Placental epithelial cell (primary cell): Measurements from ENCODE around the gene ZNF106.

- CAGE, long polyA plus RNA = no peak
These were observed 2.2 kb upstream of the DLL4 start for GRCh38 chr15:40926853-40927328.

- CAGE, long polyA plus RNA = no peak
These were observed 7.7 kb downstream of the CHAC1 start for GRCh38 chr15:40960891-40961521.

- CAGE, long polyA plus RNA = no peak
These were observed 28.6 kb downstream of the INO80 start for GRCh38 chr15:41087312-41088077.

GRCh38 chr15:41417888-41418360 lies 1.0 kb downstream of the RTF1 start:
- CAGE, long polyA plus RNA = no peak

- CAGE, long polyA plus RNA = no peak
These were observed 1.1 kb downstream of the LTK start for GRCh38 chr15:41512470-41512928.

DNA sequence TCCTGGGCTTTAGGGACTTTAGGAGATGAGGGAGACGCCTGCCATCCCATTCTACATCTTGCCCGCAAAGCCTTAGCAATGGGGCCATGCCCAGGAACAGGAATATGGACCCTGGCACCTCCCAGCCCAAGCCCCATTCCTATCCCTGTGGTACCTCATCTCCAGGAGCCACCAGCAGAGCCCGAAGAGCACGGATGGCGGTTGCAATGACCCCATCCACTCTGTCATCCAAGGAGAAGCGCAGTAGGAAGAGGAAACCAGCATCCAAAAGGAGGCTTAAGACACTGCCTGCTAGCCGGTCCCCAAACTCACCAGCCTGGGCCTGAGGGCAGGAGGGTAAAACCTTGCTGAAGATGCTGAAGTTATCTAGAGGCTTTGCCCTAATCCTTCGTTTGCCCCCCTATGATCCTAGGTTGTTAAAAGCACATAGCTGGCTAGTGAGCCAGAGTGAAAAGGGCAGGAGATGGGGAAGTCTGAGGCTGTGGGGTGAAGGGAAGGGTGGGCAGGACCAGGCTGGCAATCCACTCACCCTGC lies 14.1 kb upstream of the LTK start:
- CAGE, long polyA plus RNA = no peak

- CAGE, long polyA plus RNA = no peak
These were observed 8.8 kb downstream of the TYRO3 start for GRCh38 chr15:41567746-41568261.

GRCh38 chr15:41806309-41807053 lies 21.4 kb upstream of the JMJD7 start:
- CAGE, long polyA plus RNA = no peak

GRCh38 chr15:41831001-41831669 lies 3.2 kb downstream of the JMJD7 start:
- CAGE, long polyA plus RNA = no peak

DNA sequence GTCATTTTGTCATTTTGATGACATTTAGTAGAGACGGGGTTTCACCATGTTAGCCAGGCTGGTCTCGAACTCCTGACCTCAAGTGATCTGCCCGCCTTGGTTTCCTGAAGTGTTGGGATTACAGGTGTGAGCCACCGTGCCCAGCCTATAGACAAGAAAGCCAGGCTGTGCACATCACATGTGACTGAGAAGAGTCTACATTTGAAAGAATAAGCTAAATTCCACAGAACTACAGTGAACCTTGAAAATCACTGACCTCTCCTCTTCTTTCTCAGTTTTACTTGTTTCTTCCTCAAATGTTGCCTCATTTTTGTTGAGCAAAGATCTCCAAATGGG lies 21.3 kb upstream of the SPTBN5 start:
- CAGE, long polyA plus RNA = no peak

- CAGE, long polyA plus RNA = no peak
These were observed 25.5 kb downstream of the EHD4 start for GRCh38 chr15:41946863-41947197.

DNA sequence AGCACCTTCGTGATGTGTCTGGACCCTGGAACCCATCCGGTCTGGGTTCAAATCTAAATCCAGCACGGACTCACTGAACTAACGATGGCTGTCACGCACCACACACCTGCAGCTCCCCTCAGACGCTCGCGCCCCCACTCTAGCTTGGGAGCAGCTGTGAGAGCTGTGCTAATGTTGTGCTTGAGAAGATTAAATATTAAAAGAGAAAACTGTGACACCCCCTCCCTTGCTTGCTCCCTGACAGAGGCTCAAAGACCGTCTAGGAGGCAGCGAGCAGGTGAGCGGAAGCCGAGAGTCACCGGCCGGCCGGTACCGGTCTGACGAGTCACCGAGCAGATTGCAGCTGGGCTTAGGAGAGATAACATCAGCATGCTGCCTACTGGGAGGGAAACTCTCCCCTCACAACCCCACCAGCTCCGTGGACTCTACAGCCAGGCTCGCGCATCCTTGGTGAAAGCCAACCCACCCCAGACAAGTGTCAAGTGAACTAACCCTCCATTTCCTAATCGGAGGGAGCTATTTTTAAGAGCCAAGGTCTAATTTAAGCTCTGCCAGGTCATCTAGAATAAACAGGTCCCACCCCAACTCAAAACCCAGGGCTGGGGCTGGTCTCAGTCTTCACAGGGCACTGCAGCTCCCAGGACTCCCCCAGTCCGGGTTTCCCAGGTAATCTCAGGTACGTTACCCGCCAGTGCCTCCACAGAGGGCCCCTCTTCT lies 524 bp downstream of the PLA2G4F start:
- CAGE, long polyA plus RNA = no peak

- CAGE, long polyA plus RNA = no peak
These were observed 1.4 kb upstream of the PLA2G4F start for GRCh38 chr15:42157587-42158500.

DNA sequence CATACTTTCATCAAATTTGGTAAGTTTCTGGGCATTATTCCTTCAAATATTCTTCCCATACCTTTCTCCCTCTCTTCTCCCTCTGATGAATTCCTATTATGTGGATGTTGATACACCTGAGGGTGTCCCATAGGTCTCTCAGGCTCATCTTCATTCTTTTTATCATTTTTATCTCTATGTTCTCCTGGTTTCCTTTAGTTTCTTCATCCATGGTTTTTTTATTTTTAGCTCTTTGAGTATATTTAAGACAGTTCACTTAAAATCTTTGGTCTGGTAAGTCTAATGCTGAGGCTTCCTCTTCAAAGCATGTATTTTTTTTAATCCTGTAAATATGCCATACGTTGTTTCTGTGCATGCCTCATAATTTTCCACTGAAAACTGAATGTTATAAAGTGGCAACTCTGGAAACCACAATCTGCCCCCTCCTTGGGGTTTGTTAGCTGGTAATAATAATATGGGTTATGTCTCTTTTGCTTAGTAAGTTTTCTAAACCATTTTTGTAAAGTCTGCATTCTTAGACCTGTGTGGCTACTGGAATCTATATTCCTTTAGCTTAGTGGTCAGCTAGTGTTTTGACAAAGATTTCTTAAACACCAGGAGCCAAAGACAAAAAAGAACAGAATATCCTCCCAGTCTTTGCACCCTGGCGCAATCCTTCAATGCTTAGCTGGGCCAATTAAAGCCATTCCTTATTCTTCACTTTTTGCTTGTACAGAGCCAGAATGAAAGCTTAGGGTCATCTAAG lies 20.3 kb upstream of the GANC start:
- CAGE, long polyA plus RNA = no peak

DNA sequence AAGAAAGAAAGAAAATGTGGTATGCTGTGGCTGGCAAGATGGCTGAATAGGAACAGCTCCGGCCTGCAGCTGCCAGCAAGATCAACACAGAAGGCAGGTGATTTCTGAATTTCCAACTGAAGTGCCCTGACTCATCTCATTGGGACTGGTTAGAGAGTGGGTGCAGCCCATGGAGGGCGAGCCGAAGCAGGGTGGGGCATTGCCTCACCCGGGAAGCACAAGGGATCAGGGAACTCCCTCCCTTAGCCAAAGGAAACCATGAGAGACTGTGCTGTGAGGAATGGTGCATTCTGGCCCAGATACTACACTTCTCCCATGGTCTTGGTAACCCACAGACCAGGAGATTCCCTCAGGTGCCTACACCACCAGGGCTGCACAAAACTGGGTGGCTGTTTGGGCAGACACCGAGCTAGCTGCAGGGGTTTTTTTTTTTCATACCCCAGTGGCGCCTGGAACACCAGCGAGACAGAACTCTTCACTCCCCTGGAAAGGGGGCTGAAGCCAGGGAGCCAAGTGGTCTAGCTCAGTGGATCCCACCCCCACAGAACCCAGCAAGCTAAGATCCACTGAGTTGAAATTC lies 27.9 kb upstream of the TMEM87A start:
- CAGE, long polyA plus RNA = no peak

GRCh38 chr15:42441810-42442042 lies 49.2 kb downstream of the ZNF106 start:
- CAGE, long polyA plus RNA = no peak

DNA sequence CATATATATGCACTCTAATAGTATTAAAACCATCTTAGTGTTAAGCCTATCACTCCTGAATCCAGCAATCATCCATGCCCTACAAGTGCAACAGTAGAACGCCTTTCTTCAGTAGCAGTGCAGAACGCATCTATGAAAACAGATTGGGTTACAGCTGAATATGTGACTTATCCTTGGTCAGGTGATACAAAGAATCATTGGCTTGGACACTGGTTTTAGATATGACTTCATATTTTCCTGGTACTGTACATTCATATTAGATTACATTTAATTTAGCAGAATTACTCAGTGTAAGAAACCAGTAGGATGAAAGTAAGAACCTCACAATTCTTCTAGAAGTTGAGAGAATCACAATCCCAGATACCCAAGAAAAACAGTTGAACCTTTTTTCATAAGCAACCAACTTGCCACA lies 43.3 kb downstream of the ZNF106 start:
- CAGE, long polyA plus RNA = no peak

GRCh38 chr15:42490190-42491372 lies at the start of gene ZNF106:
Gene ZNF106, minus strand, starts transcription at chr15:42491141.
- CAGE, long polyA plus RNA = no peak

GRCh38 chr15:42547727-42548678 lies 590 bp downstream of the LRRC57 start:
- CAGE, long polyA plus RNA = no peak

DNA sequence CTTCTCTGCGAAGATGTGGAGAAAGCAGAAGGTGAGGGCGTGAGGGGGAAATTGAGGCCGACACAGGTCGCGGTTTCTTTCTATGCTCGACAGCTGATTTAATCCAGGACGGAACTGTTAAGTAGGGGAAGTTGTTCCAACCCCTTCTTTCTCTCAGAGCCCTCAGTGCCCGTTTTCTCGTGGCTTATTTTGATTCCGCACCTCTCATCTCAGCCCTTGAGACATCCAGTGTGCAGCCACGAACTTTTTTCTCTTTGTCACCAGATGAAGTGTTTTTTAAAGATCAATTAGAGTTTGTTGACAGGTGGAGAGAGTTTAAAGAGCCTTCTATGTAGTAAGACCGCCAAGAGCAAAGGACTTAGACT lies 751 bp downstream of the STARD9 start:
- CAGE, long polyA plus RNA = no peak